Colonic mucosa (tissue), 1 donor: ENCODE data around the genes ADRB1, PNLIP and C10orf82.

DNA sequence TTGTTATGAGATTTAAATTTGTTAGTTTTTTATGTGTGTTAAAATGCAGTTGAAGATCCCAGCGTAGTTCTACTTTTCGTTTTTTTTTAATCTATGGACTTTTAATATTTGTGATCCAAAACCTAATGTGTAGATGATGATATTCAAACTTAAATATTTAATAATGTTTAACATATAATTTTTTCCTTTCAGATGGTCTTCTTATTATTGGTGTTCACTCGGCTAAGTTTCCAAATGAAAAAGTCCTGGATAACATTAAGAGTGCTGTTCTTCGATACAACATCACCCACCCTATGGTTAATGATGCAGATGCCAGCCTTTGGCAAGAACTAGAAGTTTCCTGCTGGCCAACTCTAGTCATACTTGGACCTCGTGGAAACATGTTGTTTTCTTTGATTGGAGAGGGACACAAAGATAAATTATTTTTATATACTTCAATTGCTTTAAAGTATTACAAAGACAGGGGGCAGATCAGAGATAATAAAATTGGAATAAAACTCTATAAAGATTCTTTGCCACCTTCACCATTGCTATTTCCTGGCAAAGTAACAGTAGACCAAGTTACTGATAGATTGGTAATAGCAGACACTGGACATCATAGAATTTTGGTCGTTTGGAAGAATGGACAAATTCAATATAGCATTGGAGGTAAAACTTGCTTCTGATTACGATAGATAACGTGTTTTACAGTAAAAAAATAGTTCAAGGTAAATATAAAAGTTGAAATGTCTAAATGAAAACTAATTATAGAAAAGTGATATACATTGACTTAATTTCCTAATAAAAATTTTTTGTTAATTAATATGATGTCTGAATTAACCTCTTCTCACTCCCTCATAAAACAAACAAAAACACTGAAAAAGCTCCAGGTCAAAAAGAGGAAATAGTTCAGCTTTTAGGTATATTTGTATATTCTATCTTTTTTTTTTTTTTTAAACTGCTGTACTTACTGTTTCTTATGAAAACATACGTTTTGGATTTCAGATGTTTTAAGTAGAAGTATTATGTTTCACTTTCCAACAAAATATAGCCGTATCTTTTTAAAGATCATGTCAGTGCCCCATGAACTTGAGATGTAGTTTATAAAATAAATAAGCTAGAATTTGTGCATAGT lies 22.2 kb downstream of the NHLRC2 start:
- PRO-cap, result no peak

- PRO-cap, result no peak
Measured at GRCh38 chr10:113937545-113938621, 83.4 kb downstream of the NHLRC2 start.

DNA sequence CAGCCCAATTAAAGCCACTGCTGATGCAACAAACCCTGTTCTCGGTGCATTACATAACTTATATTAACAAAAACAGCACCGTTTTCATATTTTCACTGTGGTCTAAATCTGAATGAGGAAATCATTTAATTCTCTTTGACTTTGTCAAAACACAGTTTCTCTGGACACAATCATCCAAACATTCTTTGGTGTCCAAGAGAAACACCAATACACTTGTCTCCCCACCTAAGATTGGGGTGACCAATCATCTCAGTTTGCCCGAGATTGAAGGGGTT lies 42.1 kb upstream of the ADRB1 start:
- PRO-cap, result no peak

- PRO-cap, result no peak
Measured at GRCh38 chr10:114022974-114023482, 20.6 kb upstream of the ADRB1 start.

DNA sequence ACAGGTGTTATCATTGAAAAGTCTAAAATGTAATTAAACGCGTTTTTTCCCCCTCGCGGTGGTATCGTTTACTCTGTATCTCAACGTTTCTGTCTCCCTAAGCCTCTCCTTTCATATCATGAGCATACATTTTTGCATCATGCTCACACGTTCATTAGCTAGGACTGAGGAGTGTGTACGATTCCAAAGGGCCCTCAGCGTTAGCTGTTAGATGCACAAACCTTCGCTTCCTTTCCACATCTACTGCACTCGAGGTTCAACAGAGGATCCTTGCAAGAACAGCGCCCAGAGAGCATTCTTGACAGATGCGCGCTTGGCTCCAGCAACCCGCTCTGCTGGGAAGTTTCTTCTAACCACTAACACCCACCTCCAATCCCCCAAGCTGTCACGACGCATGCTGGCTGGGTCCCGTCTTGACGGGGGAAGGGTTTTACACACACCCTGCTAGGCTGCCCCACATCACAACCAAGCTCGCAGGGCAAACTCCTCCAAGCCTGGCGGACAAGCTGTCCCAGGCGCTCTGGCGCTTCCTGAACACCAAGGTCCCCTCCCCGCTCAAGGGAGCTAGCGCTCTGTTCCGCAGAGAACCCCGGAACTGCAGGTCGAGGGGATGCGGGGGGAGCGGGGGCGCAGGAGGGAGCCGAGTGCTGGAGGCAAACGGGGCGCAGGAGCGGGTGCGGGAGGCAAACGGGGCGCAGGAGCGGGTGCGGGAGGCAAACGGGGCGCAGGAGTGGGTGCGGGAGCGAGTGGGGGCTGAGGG lies 713 bp upstream of the ADRB1 start:
- PRO-cap, result no peak

- PRO-cap, result bidirectional peak, plus-strand start at chr10:114043866, minus-strand start at chr10:114043664; unidirectional peak, minus-strand start at chr10:114044068
Measured at GRCh38 chr10:114043533-114044405, at the start of gene ADRB1. ADRB1 (plus strand) TSS chr10:114043866.

- PRO-cap, result no peak
Measured at GRCh38 chr10:114046805-114047405, 3.2 kb downstream of the ADRB1 start.

DNA sequence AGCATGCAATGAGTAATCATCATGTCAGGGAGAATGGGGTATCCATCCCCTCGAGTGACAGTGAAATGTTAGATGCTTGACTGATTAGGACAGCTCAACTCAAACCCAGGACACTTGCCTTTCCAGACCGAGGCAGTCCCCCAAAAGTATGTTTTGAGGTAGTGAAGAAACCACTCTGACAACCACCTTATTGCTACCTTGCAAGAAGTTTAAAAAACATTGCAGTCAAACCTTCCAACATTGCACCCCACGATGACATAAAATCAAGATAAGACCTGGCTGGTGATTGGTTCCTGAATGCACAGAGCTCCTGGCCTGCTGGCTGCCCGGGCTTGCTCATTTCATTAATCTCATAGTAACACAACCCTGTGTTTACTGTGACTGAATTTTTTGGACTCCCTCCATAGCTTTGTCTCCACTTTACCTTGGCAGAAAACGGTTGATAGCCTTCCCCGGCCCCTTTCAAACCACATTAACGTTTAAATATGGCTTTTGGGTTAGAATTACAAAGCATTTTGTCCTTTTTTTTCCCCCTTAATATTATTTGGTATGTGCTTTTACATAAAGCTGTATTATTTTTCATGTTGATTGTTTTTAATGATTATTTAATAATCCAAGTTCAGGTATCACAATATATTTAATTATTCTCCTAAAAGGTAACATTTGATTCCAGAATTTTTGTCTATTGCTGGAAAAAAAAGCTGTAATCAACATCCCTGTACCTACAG lies 27.5 kb downstream of the VWA2 start:
- PRO-cap, result no peak

DNA sequence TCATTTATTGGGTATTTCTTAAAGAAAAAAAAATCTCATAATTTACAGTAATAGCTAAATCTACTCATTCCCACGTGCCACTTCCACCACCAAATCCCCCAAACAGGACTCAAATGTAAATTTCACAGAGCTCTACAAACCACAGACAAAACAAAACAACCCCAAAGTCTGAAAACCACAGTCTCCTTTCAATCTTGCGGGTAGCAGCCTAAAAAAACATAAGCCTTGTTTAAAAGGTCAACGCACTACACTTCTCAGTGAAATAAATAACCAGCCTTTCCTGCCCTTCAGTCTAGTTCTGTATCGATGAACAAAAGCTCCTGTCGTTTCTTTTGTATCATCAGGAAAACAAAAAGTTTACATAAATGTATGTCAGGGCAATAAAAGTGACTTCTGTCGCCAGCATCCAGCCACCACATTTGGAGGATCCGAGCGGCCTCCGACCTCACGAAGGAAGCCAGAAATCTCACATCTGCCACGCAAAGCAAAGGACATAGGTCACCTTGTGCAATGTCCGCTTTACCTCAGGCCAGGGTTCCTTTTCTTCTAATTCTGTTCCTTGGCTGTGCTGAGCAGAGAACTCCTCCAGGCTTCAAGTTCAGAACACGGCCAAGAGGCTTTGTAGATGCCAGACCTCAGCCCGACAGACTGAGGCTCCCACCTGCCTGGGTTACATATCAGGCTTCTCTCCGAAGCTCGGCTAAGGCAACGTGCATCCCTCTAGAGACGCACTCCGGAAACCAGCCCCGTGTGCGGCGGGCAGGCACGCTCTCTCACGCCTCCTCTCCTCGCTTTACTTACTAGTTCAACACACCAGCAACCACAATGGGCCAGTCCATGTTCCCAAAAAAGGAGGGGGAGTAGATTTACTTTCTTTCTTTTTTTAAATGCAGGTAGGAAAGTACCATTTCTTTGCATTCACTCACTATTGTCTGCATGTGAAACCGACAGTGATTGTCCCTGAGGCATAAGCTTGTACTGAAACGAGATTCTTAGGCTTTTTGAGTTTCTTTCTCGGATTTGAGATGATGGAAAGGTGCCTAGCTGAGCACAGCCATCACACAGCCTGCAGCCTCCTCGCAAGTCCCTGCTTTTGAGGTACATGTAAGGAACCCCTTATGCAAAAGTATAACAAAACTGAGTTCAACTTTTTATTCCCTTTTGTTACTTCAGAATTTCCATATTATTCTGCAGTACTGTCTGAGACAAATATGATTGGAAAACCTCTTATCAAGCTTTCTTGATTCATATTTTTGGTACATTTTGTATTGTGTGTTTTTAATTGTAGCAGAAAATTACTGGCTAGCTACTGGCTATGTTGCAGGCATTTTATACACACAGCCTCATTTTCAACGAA lies 122.3 kb upstream of the AFAP1L2 start:
- PRO-cap, result bidirectional peak, plus-strand start at position 501 of the sequence, minus-strand start at position 421 of the sequence; bidirectional peak, plus-strand start at position 928 of the sequence, minus-strand start at position 790 of the sequence

DNA sequence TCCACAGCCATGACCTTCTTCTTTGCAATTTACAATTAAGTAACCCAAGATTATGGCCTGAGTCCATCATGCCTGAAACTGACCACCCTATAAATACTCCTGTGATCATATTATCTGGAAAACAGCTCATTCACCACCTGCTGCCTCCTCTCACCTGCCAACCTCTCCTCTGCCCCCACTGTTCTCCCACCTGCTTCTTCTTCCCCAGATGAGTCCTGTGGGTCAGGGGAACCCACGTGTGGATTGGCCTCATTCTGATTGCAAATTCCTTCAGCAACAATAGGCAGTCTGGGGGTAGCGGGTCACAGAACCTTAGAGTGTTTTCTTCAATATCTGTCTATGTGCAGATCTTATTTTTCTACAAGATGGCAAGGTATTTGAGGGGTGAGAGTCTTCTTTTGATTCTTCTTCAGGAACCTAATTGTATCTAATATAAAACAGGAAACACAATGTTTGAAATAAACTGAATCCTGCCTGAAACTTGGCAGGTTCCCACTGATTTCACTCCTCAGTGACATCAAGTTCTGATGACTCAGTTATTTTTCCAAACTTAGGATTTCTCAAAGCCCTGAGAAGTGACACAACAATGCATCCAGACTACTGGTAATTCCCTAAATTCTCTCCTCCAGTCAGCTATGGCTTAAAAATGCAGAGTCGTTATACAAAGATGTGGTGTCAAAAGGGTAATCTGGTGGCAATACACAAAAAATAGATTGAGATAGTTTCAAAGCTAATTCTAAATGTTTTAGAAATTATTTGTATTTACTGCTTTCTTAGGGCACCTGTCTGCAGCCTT lies 81.1 kb downstream of the ABLIM1 start:
- PRO-cap, result no peak

- PRO-cap, result unidirectional peak, minus-strand start at chr10:114613390
Measured at GRCh38 chr10:114613096-114613612, 44.9 kb downstream of the ABLIM1 start.

- PRO-cap, result no peak
Measured at GRCh38 chr10:114683034-114684240, 25.4 kb upstream of the ABLIM1 start.

GRCh38 chr10:114767598-114767994 lies 54.0 kb upstream of the FHIP2A start:
- PRO-cap, result bidirectional peak, plus-strand start at chr10:114767811, minus-strand start at chr10:114767791

- PRO-cap, result no peak
Measured at GRCh38 chr10:114874773-114875395, 53.3 kb downstream of the FHIP2A start.

- PRO-cap, result no peak
Measured at GRCh38 chr10:116045795-116046453, 227.1 kb downstream of the GFRA1 start.

- PRO-cap, result no peak
Measured at GRCh38 chr10:116071485-116072087, 201.4 kb downstream of the GFRA1 start.

GRCh38 chr10:116167464-116167735 lies 105.6 kb downstream of the GFRA1 start:
- PRO-cap, result no peak

DNA sequence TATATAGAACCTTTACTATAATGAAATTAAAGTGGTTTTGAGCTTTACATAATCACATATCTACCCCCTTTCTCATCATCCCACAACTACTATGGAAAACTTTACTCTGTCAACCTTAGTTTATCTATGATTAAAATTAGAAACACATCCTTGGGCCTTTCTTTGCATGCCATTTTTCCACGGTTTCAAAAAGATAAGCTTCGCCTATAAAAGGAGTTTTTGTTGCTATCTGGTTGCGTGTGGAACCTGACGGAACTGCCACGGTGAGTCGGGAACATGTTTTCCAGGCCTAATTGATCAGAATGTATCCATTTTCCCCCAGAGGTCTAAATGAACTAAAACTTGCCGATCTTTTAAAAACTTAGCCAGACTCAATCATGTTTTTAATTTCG lies at the start of gene PNLIP:
Gene PNLIP, plus strand, starts transcription at position 236 of the 392 bp plus-strand sequence.
- PRO-cap, result no peak

DNA sequence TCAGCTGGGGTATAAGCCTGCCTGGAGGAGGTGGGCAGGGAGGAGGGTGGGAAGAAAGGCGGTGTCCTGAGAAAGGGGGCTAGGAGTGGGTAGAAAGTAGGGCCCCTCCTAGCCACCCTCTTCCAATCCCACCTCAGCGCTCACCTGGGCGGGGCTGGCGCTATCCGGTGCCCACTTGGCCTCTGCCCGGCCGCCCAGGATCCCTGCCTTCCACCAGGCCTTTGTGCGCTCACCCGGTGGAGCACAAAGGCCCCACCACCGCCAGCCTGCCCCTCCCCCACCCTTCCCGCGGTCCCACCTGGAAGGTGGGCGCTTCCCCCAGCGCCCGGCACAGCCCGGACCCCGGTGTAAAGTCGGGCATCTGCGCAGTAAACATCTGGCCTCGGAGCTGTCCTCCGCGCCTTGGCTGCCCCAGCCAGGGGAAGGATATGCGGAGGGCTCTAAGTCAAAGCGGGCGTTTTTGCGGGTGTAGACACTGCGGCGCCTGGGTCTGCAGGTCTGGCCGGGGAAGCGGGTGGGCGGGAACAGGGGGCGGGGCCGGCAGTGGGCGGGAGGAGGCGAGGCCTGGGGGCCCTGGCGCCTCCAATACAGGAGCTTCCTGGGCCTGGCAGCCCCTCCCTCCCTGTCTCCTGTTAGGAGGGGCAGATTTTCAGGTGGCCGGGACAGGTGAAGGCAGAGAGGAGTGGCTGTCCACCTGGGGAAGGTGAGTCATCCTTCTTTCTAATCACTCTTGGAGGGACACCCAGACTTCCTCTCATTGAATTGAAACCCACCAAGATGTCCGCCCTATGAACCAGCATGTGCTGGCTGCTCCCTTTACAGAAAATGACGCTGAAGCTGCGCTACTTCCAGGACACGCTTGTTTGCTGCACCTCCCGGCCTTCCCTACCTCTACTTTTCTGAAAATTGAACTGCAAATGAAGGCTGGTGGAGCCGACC lies at the start of gene C10orf82:
Gene C10orf82, minus strand, starts transcription at position 184 of the 939 bp plus-strand sequence.
- PRO-cap, result unidirectional peak, minus-strand start at position 477 of the sequence

GRCh38 chr10:116671496-116671967 lies 1.8 kb upstream of the C10orf82 start:
- PRO-cap, result no peak